Right lobe of liver (tissue), 4 donors: ENCODE results near the gene LZIC.

DNA sequence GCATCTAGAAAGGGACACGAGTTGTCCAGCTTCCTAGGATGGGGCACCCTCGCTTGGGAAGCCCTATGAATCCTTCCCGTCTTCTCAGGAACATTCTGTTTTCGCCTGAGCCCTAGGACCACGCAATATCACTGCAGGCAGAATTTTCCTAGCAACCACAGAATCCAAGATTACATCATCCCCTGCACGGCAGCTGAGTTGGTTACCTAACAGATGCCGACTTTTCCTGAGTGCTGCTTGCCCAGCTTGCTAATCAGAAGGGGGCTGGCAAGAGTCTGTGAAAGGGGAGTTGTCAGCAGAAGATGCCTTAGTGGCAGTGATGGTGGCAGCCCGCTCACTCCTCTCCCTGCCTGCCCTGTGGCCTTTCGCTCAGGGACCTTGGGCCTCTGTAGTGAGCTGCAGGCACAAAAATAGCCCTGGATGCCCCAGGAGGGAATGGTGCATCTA lies 28.7 kb upstream of the CLSTN1 start:
- PRO-cap, 4 experiments, result no peak in any of the 4 experiments
- RAMPAGE, long total RNA, 2 experiments, result no peak in any of the 2 experiments

DNA sequence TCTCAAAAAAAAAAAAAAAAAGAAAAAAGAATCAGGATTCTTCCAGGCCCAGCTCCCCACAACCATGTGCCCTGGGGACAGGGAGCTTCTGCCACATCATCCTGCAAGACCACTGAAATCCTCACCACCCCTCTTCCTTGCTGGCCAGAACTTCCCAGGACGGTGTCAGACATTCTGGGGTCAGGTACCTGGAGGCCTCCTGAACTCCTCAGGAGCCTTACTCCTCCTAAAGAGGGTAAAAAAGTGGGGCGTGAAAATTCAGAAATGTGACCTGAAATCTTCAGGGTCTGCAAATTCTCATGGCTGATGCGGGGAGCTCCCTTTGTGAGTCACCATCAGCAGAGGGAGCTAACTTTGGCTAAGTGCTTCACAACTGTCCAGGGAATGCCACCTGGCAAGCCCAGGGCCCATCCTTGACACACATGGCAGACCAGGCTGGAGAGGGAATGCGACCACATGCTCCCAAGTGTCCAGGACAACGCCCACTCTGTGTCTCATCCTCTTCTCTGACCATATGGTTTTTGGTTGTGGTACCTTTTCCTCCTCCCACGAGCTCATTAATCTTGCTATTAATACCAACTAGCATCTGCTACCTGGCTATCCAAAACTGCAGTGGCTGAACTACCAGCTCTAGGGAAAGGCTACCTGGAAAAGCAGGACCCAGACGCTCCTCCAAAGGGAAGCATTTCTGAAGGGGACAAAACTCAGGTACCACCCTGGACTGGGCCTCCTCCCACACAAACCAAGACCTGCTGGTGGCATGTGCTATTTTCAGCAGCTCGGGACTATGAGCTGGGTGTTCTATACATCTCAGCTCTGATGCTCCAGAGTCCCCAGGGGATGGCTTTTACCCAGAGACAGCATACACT lies 37.1 kb upstream of the CLSTN1 start:
- PRO-cap, 4 experiments, result no peak in any of the 4 experiments
- RAMPAGE, long total RNA, 2 experiments, result no peak in any of the 2 experiments

DNA sequence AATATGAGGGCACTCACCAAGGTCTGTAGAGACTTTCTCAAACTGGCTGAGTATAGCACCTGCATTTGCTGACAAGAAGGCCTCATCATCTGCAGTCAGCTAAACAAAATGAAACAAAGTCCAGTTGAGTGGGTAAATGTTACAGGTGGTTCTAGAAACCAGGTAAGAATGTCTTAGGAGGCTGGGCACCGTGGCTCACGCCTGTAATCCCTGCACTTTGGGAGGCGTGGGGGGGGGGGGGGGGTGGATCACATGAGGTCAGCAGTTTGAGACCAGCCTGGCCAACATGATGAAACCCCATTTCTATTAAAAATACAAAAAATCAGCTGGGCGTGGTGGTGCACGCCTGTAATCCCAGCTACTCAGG lies 11.3 kb downstream of the LZIC start:
- PRO-cap, 4 experiments, result no peak in any of the 4 experiments
- RAMPAGE, long total RNA, 2 experiments, result no peak in any of the 2 experiments

GRCh38 chr1:9942375-9943568 lies at the start of gene LZIC:
LZIC (minus strand) TSS chr1:9943391.
- PRO-cap, 4 experiments, result peak in 4 of 4 experiments; most common plus-strand start chr1:9943488 (in 3); most common minus-strand start chr1:9943327 (in 4)
- RAMPAGE, long total RNA, 2 experiments, result start-site peak on the plus strand in 2 of 2 experiments, at chr1:9943463-9943488 at its widest, 140 to 211 reads per replicate; start-site peak on the minus strand in 2 of 2 experiments, at chr1:9943260-9943385 at its widest, 1,268 to 1,300 reads per replicate

- PRO-cap, 4 experiments, result peak in 1 of 4 experiments; most common plus-strand start chr1:10253874 (in 1)
- RAMPAGE, long total RNA, 2 experiments, result no peak in any of the 2 experiments
Measured at GRCh38 chr1:10253399-10254321, 43.3 kb downstream of the KIF1B start.

- PRO-cap, 4 experiments, result no peak in any of the 4 experiments
- RAMPAGE, long total RNA, 2 experiments, result no peak in any of the 2 experiments
Measured at GRCh38 chr1:10325464-10325873, 73.4 kb upstream of the PGD start.

GRCh38 chr1:10399194-10400221 lies 644 bp downstream of the PGD start:
- PRO-cap, 4 experiments, result peak in 3 of 4 experiments; most common plus-strand start chr1:10399431 (in 1); most common minus-strand start chr1:10399326 (in 2)
- RAMPAGE, long total RNA, 2 experiments, result start-site peak on the plus strand in 2 of 2 experiments, at chr1:10399437-10399520 at its widest, 69 to 91 reads per replicate

GRCh38 chr1:10616217-10616871 lies 141.6 kb downstream of the PEX14 start:
- PRO-cap, 4 experiments, result peak in 3 of 4 experiments; most common plus-strand start chr1:10616660 (in 2)
- RAMPAGE, long total RNA, 2 experiments, result no peak in any of the 2 experiments

- PRO-cap, 4 experiments, result no peak in any of the 4 experiments
- RAMPAGE, long total RNA, 2 experiments, result no peak in any of the 2 experiments
Measured at GRCh38 chr1:10635125-10635994, 160.6 kb downstream of the PEX14 start.

- PRO-cap, 4 experiments, result no peak in any of the 4 experiments
- RAMPAGE, long total RNA, 2 experiments, result no peak in any of the 2 experiments
Measured at GRCh38 chr1:10637327-10637886, 159.0 kb downstream of the CASZ1 start.

- PRO-cap, 4 experiments, result no peak in any of the 4 experiments
- RAMPAGE, long total RNA, 2 experiments, result no peak in any of the 2 experiments
Measured at GRCh38 chr1:10654369-10654771, 142.1 kb downstream of the CASZ1 start.

- PRO-cap, 4 experiments, result no peak in any of the 4 experiments
- RAMPAGE, long total RNA, 2 experiments, result no peak in any of the 2 experiments
Measured at GRCh38 chr1:10655500-10656056, 140.9 kb downstream of the CASZ1 start.

DNA sequence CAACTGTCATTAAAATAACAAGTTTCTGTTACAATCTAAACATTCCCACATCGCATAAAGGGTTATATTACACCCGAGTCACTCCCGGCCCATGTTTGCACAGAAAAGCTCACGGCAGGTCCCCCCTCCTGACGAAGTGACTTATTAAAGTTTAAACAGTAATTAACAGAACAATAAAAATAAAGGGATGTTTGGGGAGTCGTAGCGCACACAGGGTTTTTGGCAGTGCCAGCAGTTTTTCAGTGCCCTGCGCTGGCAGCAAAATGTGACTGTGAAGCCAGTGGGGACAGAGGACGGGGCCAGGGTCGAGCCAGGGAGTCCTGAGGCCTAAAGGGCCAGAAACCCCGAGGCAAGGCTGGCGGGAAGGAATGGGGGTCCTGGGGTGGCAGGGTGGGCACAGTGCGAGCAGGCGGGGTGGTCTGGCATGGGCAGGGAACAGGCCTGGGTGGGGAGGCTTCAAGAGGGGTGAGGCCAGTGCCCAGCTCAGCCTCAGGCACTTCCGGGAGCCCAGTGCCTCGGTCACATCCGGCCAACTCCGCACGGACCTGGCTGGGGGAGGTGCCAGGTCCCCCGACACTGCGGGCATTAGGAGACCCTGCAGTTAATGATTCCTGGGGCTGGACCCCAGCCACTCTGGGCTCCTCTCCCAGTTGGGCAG lies 121.3 kb downstream of the CASZ1 start:
- PRO-cap, 4 experiments, result peak in 2 of 4 experiments; most common plus-strand start position 289 of the sequence (in 2)
- RAMPAGE, long total RNA, 2 experiments, result no peak in any of the 2 experiments

GRCh38 chr1:10677021-10677933 lies 119.2 kb downstream of the CASZ1 start:
- PRO-cap, 4 experiments, result no peak in any of the 4 experiments
- RAMPAGE, long total RNA, 2 experiments, result no peak in any of the 2 experiments

- PRO-cap, 4 experiments, result no peak in any of the 4 experiments
- RAMPAGE, long total RNA, 2 experiments, result no peak in any of the 2 experiments
Measured at GRCh38 chr1:10686442-10686852, 110.0 kb downstream of the CASZ1 start.

DNA sequence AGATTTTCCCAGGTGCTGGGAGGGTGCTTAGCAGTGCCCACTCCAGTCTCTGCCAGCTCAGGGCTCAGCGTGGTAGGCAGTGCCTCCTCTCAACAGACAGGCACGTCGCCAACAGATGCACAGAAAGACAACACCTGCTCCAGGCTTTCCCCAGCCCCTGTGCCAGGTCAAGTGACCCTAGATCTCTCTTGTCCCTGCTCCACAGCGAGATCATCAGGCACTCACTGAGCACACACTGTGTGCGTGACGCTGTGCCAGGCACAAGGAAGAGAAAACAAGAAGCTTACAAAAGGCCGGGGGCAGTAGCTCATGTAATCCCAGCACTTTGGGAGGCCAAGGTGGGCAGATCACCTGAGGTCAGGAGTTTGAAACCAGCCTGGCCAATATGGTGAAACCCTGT lies 85.9 kb downstream of the CASZ1 start:
- PRO-cap, 4 experiments, result no peak in any of the 4 experiments
- RAMPAGE, long total RNA, 2 experiments, result no peak in any of the 2 experiments

DNA sequence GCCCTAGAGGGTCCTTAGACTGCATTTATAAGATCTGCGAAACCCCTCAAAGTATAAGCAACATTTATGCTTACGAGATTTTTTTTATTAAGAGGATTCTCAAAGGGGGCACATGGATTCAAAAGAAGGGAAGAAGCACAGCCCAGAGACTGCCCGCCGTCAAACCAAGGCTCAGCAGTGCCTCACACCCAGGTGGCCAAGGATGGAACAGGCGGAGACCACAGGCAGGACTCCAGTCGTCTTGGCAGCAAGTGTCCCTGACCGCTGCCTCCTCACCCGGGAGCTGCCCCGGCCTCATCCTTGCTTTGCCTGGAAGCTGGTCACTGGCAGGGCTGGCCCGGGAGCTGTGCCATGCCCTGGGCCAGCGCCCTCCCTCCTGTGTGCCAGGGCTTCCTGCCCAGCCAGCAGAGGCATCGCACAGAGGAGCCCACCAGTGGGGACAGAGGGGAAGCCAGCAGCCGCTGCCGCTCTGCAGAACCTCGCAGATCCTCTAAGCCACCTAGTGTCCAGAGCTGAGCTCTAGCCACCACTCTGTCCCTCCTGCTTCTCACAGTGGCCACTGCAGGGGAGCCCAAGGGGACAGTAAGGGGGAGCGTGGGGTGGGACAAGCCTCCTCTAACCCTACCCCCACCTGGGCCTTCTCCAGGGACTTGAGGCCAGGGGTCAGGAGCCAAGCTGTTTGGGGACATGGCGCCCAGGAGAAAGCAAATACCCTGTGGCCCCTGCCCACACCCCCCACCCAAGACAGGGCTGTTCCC lies 7.8 kb downstream of the CASZ1 start:
- PRO-cap, 4 experiments, result no peak in any of the 4 experiments
- RAMPAGE, long total RNA, 2 experiments, result no peak in any of the 2 experiments

- PRO-cap, 4 experiments, result no peak in any of the 4 experiments
- RAMPAGE, long total RNA, 2 experiments, result no peak in any of the 2 experiments
Measured at GRCh38 chr1:10862668-10863187, 66.3 kb upstream of the CASZ1 start.

DNA sequence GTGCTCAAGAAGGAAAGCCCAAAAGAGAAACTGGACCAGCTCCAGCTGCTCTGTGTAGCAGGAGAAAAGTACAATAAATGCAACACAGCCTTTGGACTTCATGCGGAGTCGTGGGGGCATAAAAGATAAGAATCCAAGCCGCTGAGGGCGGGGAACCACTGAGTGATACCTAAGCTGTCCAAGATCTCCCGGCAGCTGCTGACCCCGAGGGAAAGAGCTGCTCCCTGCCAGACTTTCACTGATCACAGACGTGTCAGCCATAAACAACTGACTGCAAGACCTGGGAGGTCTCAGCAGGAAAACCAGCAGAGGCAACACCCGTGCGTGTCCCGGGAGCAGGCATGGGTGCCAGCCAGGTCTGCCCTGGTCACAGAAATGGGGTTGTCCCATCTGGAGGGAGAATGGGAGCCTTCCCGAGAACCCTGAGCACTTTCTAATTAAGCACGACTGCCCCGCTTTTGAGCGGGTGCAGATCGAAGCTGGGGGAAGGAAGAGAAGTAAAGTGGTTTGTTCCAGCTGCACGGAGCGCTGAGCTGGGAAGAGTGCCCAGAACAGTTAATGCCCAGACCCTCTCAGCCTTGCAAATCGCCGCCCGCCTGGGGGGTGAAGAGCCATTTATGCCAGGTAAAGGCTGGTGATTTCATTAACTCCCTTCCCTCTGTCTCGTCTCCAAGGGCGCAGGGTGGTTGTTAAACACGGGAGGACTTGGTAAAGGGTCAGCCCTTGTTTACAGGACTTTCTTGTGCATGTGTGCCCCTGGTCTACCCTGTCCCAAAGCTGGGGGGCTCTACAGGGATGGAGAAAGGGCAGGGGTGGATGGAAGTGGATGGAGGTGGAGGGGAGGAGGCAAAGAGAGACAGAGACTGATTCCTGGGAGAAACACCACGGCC lies 37.6 kb downstream of the C1orf127 start:
- PRO-cap, 4 experiments, result no peak in any of the 4 experiments
- RAMPAGE, long total RNA, 2 experiments, result no peak in any of the 2 experiments

DNA sequence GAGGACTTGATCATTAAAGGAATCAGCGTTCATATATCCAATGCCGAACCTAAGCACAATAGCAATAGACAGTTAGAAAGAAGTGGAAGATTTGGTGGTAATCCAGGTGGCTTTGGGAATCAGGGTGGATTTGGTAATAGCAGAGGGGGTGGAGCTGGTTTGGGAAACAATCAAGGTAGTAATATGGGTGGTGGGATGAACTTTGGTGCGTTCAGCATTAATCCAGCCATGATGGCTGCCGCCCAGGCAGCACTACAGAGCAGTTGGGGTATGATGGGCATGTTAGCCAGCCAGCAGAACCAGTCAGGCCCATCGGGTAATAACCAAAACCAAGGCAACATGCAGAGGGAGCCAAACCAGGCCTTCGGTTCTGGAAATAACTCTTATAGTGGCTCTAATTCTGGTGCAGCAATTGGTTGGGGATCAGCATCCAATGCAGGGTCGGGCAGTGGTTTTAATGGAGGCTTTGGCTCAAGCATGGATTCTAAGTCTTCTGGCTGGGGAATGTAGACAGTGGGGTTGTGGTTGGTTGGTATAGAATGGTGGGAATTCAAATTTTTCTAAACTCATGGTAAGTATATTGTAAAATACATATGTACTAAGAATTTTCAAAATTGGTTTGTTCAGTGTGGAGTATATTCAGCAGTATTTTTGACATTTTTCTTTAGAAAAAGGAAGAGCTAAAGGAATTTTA lies 9.8 kb downstream of the TARDBP start:
- PRO-cap, 4 experiments, result no peak in any of the 4 experiments
- RAMPAGE, long total RNA, 2 experiments, result no peak in any of the 2 experiments